ENCODE results near the genes MN1 and CHEK2.

DNA sequence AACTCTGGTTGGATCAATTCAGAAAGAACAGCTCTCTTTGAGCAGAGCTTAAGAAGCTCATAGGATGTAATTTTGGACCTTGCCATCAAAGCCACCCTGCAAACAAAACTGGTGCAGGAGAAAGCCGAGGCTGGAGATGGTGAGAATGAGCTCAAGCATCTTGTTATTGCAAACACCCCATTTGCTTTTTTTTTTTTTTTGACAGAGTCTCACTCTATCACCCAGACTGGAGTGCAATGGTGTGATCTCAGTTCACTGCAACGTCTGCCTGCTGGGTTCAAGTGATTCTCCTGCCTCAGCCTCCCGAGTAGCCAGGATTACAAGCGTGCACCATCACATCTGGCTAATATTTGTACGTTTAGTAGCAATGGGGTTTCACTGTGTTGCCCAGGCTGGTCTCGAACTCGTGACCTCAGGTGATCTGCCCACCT, 21.8 kb downstream of the CRYBA4 start:
- PRO-cap, 2 experiments: no peak in any of the 2 experiments

- PRO-cap, 2 experiments: no peak in any of the 2 experiments
These were observed 486.9 kb downstream of the CRYBA4 start for GRCh38 chr22:27108419-27109294.

DNA sequence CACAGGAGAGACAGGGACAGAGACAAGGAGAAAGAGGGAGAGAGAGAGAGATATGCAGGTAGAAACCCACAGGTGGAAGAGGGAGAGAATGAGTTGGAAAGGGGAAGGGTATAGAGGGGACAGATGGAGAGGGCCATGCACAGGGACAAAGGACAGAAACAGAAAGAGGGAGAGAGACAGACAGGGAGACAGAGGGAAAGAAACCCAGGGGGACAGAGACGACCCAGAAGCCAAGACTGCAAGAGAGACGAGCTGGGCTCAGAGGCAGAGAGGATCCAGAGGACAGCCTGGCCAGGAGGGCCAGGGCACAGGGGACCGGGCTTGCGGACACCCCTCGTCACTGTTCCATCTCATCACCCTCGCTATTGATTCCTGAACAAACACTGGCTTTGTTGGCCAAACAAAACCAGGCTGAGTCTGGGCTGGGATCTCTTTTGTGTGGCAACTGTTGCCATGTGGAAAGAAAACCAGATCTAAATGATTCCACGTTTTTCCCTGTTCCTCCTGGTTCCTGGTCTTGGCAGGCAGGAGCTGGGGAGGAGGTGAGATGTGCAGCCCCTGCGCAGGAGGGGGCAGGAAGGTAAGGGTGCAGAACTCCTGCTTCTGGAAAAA, 339.4 kb downstream of the MN1 start:
- PRO-cap, 2 experiments: no peak in any of the 2 experiments

DNA sequence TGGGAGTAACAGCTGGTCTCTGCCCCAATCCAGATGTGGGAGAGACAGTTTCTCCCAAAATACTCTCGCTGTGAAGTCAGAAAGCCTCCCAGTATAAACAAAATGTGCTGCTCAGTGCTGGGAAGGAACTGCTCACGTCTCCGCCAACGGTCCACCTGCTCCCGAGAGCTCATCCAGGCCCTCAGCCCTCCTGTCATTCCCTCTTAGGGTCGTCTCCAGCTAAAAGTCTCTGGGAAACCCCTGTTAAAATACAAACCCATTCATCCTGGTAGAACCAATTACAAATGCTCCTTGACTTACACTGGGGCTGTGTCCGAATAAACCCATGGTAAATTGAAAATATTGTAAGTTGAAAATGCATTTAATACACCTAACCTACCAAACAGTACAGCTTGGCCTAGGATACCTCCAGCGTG, 219.7 kb downstream of the MN1 start:
- PRO-cap, 2 experiments: no peak in any of the 2 experiments

DNA sequence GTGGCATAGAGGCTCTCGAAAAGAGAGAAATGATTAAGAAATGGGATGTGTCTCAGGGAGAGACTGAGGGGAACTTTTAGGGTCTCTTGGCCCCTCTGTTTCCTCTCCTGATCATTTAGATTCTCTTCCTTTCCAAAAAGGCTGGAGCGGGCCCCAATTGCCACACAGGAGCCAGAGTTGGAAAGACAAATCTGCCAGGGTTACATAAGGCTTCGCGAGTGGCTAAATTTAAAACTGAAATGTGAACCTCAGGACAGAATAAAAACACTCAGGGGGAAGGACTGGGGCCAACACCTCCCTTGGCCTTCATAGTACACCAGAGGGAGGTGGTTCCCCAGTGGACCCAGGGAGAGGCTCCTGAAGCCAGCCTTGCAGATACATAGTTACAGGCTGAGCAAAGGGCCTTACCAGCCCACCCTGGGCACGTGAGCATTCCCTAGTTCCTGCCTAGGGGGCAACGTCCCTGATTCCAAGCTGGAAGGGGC, 150.1 kb downstream of the MN1 start:
- PRO-cap, 2 experiments: no peak in any of the 2 experiments

DNA sequence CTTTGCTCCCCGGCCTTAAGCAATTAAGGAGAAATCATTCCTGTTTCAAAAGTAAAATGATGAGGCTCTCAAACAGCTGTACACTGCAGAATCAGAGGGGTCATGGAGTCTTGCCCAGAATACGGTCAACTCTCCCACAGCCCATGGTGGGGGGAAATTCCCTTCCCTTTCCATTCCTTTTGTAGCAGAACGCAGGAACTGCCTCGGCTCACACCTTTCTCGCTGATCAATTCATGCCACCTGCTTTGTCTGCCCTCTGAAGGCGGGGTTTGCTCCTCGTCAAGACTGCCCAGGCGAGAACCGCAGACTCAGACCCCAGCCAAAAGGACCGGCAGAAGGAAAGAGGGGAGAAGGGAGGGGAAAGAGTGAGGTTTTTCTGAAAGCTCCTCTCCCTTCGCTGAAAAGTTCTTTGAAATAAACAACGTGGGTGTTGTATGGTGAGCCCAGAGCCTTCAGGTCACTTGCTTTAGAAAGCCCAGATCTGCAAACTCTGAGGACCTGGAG, 52.7 kb downstream of the MN1 start:
- PRO-cap, 2 experiments: no peak in any of the 2 experiments

DNA sequence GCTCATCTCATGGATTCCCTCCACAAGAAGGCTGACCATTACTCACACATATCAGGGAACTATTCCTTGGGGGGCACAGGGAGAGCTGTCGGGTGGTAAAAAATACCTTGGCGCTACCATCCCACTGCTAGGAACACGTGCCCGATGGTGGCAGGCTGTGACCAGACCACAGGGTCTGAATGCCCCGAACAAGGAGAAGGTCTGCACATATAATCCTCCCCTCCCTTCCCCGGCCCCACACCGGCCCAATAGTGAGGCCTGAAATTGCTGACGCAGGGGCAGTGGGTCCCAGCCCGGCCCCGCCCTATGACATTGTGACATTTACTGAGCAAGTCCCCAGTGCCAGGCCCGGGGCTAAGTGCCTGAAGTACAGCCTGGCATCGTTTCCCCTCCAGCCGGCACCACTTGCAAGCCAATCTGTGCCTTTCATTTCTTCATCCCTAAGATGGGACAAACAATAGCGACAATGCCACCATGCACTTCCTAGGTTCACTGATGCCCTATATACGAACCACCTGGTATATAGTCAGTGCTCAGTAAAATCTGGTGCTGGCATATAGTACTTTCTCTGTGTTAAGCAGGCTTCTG, 19.4 kb downstream of the MN1 start:
- PRO-cap, 2 experiments: peak in 2 of 2 experiments; most common minus-strand start position 181 of the sequence (in 2)

- PRO-cap, 2 experiments: no peak in any of the 2 experiments
These were observed 7.3 kb downstream of the MN1 start for GRCh38 chr22:27794149-27794712.

GRCh38 chr22:27800159-27801273, 1.0 kb downstream of the MN1 start:
- PRO-cap, 2 experiments: peak in 2 of 2 experiments; most common plus-strand start chr22:27800762 (in 1); most common minus-strand start chr22:27800634 (in 1)

DNA sequence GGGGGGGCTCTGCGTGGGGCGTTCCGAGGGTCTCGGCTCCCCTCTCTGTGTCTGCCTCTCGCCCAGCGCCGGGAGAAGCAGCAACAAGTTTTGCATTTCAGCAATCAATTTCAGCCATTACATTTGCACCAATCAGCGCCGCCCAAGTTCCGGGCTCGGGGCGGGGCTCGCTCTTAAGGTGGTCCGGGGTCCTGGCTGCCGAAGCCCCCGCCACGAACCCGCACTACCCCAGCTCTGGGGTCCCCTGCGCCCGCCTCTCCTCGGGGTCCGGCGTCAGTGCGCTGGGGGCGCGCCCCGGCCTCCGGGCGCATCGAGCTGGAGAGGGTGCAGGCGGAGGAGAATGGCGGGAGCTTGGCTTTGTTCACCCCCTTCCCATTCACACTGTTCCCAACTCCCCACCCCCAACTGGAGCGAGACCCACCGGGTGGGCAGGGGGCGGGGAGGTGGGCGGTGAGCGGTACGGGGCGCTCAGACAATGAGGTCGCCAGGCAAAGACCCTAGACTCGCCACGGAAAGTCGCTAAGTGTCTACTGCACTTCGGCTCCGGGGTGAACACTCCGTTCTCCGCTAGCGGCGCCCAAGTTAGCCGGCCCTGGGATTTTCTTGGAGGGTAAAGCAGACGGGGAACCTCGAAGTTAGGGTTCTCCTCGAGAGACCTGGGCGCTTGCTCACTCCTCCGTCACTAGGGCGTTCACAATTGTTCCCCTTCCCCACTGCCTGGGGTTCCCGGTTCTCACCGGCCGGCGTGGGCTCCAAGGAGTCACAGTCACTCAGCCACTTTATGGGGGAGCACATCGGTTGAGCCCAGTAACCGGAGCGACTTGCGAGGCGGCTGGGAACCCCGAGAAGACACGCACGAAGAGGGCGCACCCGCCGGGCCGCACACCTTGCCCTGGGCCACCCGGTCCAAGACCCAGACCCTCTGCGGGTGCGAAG, at the start of gene MN1:
Gene MN1 (minus strand): TSS at position 85 of the 936 bp plus-strand sequence.
- PRO-cap, 2 experiments: peak in 2 of 2 experiments; most common plus-strand start position 176 of the sequence (in 1); most common minus-strand start position 85 of the sequence (in 2)

GRCh38 chr22:27888024-27889093, 30.7 kb downstream of the PITPNB start:
- PRO-cap, 2 experiments: no peak in any of the 2 experiments

- PRO-cap, 2 experiments: no peak in any of the 2 experiments
These were observed 11.4 kb downstream of the PITPNB start for GRCh38 chr22:27907128-27908484.

GRCh38 chr22:27982897-27983859, 64.1 kb upstream of the PITPNB start:
- PRO-cap, 2 experiments: no peak in any of the 2 experiments

DNA sequence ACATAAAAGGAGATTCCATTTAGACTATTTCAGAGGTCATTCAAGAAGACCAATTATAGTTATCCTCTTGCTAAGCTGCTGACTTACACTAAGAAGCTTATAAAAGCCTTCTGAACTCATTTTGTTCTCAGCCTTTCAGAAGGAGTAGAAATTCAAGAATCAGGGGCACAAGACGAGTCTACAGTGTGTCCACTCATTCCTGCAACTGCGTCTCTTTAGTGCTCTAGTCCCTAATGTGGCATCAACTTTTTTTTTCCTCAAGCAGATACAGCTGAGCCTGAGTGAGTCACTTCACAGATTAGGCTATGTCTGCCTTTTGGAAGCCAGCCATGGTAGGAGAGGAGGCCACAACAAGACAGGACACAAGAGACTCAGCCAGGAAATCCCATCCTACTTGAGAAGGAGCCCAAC, 156.1 kb upstream of the PITPNB start:
- PRO-cap, 2 experiments: peak in 1 of 2 experiments; most common minus-strand start position 207 of the sequence (in 1)

GRCh38 chr22:28299433-28300352, 379.9 kb downstream of the TTC28 start:
- PRO-cap, 2 experiments: peak in 1 of 2 experiments; most common plus-strand start chr22:28299917 (in 1)

- PRO-cap, 2 experiments: no peak in any of the 2 experiments
These were observed 98.4 kb downstream of the TTC28 start for GRCh38 chr22:28581201-28581665.

DNA sequence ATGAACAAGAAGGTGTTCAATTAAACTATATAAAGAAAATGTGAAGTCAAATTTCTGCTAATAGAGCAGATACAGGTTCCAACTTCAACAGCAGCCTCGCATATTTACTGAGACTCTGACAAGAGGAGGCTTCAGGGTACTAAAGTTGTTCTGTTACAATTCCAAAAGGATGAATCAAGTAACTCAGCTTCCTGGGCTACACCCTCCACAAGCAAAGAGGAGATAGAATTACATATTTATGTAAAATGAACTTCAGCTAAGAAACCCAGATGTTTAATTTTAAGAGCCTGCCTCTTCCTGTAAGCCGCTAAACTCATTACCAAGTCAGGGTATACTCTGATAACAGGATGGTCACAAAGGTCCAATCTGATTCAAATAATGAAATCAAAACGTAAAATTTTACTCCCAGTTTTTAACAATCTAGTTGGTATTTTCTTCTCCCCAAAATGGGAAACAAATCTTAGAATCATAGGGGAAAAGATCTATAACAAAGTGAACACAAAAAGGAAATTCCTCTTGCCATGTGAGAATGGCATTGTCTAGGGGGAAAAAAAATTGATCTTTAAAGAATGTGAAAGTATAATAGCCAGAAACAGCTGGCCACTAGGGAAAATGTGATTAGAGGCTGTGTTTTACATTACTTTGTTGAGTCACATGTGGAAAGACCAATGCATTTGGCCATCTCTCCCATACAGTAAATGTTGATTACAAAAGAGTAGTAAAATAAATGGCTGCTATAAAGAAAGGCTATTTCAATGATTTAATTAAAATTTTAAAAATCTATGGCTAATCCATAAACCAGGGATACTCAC, 30.9 kb downstream of the CHEK2 start:
- PRO-cap, 2 experiments: peak in 1 of 2 experiments; most common plus-strand start position 316 of the sequence (in 1); most common minus-strand start position 117 of the sequence (in 1)

GRCh38 chr22:28741491-28741890, at the start of gene CHEK2:
CHEK2 (minus strand) TSS chr22:28741820.
- PRO-cap, 2 experiments: peak in 2 of 2 experiments; most common minus-strand start chr22:28741820 (in 2)

GRCh38 chr22:28760027-28760917, 12.2 kb upstream of the CCDC117 start:
- PRO-cap, 2 experiments: no peak in any of the 2 experiments

GRCh38 chr22:28788054-28788797, 15.7 kb downstream of the CCDC117 start:
- PRO-cap, 2 experiments: no peak in any of the 2 experiments